Pericardium fibroblast (primary cell): ENCODE results near the gene KCNG3.

DNA sequence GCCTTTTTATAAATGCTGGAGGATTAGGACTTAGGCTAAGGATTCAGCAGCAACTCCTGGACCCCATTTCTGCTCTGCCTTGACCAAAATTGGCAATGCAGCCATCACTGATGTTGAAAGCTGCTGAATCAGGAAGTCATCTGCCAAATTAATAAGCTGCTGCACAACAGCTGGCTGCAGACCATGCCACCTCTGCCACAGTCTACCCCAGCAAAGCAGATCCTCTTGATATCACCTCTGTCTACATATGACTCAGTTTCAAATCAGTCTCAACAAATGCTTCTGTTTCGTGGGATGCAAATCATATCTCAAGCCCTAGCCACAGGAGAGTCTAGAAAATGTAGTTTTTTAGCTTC lies 7.1 kb upstream of the SOS1 start:
- RAMPAGE, long total RNA = no peak

- RAMPAGE, long total RNA = no peak
These were observed 125.6 kb upstream of the SOS1 start for GRCh38 chr2:39246183-39247085.

- RAMPAGE, long total RNA = no peak
These were observed 150.7 kb downstream of the MAP4K3 start for GRCh38 chr2:39286314-39286833.

- RAMPAGE, long total RNA = no peak
These were observed 103.0 kb downstream of the MAP4K3 start for GRCh38 chr2:39334018-39334599.

- RAMPAGE, long total RNA = no peak
These were observed 57.7 kb upstream of the MAP4K3 start for GRCh38 chr2:39494622-39495321.

DNA sequence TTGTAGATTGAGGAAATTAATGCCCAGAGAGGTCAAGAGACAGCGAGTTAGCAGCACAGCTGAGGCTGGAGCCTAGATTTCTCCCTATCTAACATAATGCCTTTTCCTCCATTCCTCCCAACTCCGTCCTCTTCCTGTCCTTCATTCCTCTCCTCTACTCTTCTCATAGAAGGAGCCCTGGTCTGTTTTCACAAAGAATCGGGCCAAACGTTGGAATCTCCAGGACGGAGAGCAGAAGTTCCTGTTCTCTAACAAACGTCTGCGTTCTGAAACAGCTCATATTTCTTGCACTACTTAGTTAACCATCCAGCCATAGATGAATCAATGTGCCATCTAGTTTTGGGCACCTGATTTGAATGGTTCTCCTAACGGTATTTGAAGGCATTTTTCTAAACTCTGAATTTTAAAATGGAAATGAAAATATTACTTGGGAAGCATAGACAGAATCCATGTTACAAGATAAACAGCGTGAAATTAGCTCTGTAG lies 537 bp upstream of the THUMPD2 start:
- RAMPAGE, long total RNA = no peak

GRCh38 chr2:39911022-39911373 lies 131.9 kb upstream of the THUMPD2 start:
- RAMPAGE, long total RNA = no peak

GRCh38 chr2:41880363-41881116 lies 167.3 kb upstream of the PKDCC start:
- RAMPAGE, long total RNA = no peak

DNA sequence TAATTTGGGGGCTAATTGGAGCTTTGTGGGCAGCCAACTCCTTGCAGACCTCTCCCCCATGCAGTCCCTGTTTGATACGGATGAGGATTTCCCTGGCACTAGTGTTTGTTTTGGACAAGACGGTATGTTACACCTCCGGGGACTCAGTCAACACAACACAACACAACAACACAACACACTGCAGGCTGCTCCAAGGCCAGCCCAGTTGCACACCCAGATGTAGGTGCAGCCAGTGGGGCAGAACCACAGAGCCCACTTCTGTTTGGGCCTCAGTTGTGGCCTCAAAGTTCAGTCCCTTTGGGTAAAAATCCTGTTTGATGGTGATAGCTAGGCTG lies 141.0 kb upstream of the PKDCC start:
- RAMPAGE, long total RNA = no peak

GRCh38 chr2:41937361-41937968 lies 110.4 kb upstream of the PKDCC start:
- RAMPAGE, long total RNA = no peak

GRCh38 chr2:42046449-42047453 lies 1.1 kb upstream of the PKDCC start:
- RAMPAGE, long total RNA = no peak

DNA sequence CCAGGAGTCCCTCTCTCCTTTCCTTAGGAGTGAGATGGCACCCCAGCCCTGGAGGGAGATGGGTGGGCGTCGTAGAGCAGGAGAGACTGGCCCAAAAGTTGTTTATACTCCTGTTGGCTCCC lies 2.0 kb downstream of the PKDCC start:
- RAMPAGE, long total RNA = no peak

DNA sequence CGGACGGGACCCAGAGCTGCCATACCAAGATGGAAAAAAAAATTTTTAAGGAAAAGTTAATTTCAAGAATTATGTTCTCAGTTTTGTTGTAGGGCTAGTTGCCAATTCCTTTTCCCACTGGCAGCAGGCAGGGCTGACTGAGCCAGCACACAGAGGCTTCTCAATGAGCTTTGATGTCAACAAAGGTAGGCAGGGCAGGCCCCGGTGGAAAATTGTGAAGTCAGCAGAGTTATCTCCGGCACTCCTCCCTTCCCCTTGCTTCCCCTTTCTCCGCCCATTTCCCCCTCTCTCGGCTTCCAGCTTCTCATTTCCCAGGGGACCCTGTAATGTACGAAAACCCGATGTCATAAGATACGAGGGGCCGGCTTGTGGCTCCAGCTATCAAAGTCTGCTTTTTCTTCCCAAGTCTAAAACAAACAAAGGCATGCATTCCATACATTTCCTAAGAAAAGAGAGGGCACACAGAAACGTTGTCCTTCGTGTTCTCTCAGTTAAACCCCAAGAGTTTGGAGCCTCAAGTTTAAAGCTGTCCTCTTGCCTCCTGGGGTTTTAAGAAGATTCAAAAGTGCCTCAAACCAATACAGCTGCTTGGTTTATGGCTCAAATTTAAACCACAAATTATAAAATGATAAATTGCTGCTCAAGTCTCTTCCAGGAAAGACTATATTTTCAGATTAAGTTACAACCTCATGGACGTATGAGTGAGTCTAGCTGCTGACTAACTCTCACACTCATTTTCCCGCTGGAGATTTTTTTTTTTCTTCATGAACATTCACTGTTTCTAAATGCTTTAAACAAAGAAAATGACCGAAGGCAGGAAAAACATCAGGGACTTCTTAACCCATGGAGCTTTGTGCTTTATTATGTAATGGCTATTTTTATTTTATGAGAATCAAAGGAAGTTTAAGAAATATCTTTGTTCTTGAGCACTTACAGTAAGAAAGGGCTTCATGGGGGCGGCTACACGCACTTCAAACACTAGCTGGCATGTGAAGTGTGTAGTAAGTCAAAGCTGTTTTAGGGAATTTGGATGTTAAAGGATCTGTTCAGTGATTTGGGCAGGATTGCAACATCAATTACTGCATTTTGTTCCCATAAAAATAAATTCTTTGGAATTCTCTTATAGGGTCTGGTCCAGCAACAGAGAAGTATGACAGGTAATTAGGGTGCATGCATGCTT lies 27.2 kb upstream of the EML4 start:
- RAMPAGE, long total RNA = no peak

DNA sequence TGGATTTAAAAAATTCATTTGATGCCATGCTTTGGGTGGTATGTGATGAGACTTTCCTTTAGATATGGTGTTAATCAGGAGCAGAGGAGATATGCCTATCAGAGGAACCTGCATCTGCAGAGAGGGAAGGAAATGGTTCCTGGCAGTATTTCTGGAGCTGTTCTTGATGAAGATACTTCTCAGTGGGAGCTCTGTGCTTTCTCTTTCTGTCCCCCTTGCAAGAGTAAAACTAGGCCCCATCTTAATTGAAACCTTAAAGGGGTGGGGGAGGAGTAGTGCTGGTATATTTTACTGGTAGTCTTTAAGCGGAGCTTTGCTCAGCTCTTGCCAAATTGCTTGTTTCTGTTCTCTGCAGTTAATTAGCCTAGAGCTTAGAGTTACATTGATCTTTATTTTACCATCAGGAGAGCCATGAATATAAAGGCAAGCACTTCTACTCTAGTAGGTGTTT lies 2.5 kb downstream of the EML4 start:
- RAMPAGE, long total RNA = no peak

GRCh38 chr2:42359448-42360814 lies 1.1 kb downstream of the COX7A2L start:
- RAMPAGE, long total RNA = no peak

GRCh38 chr2:42492448-42493520 lies 998 bp downstream of the KCNG3 start:
- RAMPAGE, long total RNA = no peak

- RAMPAGE, long total RNA = no peak
These were observed at the start of gene KCNG3 for GRCh38 chr2:42493895-42494401. KCNG3 (minus strand) TSS chr2:42493982.

GRCh38 chr2:42618109-42618523 lies 49.7 kb downstream of the MTA3 start:
- RAMPAGE, long total RNA = no peak

DNA sequence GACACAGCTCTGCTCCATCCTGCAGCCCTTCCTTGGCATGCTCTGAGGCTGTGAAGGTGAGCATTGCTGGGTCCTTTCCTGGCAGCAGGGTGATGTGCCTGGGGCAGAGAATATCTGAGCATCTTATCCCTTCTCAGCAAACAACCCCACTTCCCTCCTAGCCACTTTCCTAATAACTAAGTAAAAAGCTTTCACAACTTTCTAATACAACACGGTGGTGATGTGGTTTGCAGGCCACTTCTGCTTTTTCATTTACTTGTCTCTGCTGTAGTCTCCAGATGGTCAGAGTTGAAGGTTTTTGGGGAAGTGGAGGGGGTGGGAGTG lies 11.7 kb downstream of the OXER1 start:
- RAMPAGE, long total RNA = no peak

DNA sequence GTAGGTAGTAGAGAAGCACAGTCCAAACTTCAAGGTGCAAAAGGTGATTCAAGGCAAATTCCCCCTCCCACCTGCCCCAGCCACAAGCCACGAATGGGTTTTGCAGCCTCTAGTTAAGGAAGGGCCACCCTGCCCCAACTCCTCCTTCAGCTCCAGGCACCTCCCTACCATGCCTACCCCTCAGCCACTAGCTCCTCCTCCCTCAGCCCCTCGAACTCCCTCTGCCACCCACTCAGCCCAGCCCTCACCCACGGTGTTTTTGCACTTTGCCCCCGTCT lies 4.6 kb downstream of the HAAO start:
- RAMPAGE, long total RNA = no peak